Cardiac ventricle fibroblast (primary cell): ENCODE measurements around a stretch of chr1.

- RAMPAGE, long total RNA = no peak
Measured at GRCh38 chr1:94821632-94822308, 1.6 kb downstream of the SLC44A3 start.

GRCh38 chr1:94864585-94865326, 44.6 kb downstream of the SLC44A3 start:
- RAMPAGE, long total RNA = no peak

DNA sequence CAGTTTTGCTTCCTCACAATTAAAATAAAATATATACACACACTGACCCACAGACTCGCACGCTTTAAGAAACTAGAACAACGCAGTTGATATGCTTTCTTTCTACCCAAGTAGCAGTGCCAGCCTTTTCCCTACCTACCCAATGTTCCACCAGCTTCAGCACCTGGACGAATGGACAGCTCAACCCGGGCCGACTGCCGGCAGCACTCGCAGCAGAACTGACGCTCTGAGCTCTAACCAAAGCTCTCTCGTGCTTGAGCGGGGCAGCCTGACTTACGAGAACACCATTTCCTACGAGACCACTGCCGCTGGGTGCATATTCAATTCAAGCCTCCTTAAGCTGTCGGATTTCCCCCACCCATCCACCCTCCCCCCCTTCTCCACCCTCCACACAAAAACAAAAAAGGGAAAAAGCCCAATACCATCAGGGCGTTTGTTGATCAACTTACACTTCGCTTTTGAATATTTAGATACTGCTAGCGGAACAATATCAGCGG, 127.4 kb upstream of the DPYD start:
- RAMPAGE, long total RNA = no peak

GRCh38 chr1:99441635-99442159, 177.4 kb downstream of the PLPPR4 start:
- RAMPAGE, long total RNA = no peak

DNA sequence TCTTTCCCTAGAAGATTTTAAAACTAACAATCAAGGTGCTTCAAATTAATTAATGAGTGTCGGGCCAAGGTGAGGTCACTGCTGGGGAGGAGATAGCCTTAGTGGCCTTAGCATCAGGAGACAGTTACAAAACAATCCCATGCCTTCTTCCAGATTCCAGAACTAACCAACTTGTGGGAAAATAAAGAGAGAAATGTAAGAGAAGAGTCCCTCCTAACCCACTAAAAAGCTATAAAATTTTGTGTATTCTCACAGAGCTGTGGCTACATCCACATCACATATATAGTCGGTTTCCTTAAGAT, 83.0 kb upstream of the PALMD start:
- RAMPAGE, long total RNA = no peak

GRCh38 chr1:99650075-99650412, 4.1 kb downstream of the PALMD start:
- RAMPAGE, long total RNA = no peak

DNA sequence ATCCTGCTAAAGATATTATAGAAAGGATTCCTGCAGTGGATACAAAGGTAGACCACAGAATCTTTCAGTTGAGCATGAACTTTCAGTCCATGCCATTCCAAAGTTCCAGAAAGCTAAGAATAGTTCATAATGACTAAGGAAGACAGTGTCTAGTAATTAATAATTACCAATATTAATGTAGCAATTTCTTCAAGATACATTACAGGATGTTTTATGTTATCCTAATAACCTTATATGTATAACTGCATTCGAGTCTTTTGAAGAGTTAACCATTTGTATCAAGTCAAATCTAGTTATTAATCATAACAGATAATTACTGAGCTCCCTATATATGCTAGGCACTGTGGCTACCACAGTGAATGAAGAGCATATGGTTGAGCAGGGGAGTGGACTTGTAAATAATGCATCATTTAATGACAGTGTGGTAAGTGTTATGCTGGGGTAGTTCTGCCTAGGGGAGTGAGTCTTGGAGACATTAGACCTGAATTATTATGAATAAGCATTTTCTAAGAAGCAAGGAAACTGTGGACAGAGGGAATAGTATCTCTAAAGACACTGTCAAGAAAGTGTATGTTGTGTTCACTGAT, 17.5 kb upstream of the MFSD14A start:
- RAMPAGE, long total RNA = no peak

DNA sequence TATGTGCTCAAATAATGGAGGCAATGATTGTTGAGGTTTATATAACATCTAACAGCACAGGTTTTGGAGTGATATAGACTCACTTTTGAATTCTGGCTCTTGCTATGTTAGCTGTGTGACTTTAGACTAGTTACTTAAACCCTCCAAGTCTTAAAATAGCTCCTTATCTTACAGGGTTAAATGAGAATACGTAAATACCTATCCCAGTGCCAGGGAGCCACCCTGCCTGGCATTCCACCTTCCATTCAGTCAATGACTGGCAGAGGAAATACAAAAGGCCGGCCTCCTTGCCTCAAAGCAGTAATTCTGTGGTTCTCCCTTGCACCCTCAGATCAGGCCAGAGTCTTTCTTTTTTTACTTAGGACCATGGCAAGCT, 31.8 kb downstream of the DBT start:
- RAMPAGE, long total RNA = no peak

DNA sequence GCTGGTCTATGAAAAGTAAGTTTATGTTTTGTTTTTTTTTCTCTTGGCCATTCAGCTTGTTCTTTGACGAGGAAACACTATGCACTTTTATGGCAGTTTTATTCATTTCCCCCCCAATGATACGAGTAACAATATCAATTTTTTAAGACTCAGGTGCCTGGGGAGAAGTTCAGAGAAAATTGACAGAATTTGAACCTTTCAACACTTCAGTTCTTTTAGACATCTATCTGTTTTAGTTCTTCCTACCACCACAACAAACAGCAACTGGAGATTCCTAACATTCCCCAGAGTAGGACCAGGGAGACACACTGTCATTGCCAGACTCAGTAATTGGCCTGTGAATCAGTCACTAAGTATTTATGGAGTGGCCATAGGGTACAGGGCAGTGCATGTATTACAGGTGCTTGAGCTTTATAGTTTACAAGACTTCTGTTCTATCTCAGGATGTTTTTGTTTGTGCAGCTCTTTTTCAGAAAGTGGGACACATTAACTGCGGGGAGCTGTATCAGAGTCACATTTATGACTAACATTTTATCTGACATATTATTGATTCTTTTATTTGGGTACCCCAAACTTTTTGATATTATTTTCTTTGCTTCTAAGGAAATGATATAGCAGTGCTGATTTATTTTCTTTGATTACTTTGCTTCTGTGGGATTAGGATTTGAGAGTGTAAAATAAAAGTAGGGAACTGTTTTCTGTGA, 1.7 kb downstream of the CDC14A start:
- RAMPAGE, long total RNA = no peak

DNA sequence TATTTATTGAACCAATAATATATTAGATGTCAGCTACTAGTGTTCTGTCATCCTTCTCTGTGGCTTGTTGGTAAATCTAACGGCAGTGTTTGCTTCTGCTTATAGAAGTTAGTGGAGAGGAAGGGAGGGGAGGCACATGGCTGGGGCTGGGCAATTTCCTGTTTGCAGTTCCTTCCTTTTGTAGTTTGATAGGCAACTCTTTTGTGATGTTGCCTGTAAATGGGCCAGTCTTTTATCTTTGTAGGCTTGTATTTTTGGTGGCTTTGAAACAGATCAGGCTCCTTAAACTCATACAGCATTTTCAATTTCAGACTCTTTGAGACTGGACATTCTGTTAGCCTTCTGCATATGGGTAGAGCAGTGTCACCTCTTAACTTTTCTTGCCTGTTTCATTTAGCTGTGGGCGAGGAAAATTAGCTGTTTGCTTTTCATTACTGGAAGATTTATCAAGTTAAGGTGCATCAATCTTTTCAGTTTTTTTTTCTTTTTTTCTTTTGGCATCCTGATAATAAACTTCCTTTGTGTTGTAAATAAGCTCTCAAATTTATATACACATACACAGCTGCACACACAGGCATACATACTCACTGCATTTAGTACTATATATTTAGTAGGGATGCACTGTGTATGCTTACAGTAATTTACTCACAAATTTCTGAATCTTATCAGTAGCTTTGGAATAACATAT, 48.2 kb downstream of the CDC14A start:
- RAMPAGE, long total RNA = no peak

GRCh38 chr1:100412879-100413590, 60.7 kb downstream of the CDC14A start:
- RAMPAGE, long total RNA = no peak

DNA sequence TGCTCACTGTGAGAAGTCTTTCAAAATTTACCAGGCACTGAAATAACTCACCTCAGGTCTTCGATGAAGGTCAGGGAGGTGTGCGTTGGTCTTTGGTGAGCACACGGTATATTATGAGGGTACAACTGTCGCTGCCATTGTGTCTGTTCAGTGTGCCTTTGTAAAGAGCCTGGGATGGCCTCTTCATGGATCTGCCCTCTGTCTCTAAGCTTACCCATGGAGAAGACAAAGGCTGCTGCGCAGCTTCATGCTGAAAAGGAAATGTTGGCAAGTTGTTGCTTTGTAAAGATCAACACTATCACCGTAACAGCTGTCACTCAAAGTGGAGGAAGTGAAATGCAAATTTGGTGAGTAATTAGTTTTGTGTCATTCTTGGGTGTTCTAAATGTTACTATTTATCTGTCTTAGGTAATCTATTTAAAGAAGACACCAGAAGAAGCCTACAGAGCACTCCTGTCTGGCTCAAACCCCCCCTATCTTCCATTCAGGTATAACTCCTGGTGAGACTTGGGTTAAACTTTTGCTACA, 71.6 kb downstream of the CDC14A start:
- RAMPAGE, long total RNA = no peak

DNA sequence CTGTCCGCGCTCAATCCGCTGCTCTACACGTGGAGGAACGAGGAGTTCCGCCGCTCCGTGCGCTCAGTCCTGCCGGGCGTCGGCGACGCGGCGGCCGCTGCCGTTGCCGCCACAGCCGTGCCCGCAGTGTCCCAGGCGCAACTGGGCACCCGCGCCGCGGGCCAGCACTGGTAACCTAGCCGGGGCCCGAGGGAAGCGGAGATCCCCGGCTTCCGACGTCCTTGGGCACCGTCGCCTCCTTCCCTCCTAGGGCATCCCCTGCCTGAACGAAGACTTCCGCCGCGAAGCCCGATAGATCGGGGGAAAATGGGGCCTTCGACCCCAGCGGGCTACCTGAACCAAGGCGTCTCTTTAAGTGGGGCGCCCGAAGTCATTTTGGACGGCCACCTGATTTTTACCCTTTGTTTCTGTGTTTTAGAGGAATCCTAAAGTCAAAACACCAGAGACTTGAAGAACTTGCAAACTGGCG, 2.0 kb downstream of the GPR88 start:
- RAMPAGE, long total RNA = no peak

GRCh38 chr1:100708580-100708995, 11.0 kb upstream of the VCAM1 start:
- RAMPAGE, long total RNA = no peak

DNA sequence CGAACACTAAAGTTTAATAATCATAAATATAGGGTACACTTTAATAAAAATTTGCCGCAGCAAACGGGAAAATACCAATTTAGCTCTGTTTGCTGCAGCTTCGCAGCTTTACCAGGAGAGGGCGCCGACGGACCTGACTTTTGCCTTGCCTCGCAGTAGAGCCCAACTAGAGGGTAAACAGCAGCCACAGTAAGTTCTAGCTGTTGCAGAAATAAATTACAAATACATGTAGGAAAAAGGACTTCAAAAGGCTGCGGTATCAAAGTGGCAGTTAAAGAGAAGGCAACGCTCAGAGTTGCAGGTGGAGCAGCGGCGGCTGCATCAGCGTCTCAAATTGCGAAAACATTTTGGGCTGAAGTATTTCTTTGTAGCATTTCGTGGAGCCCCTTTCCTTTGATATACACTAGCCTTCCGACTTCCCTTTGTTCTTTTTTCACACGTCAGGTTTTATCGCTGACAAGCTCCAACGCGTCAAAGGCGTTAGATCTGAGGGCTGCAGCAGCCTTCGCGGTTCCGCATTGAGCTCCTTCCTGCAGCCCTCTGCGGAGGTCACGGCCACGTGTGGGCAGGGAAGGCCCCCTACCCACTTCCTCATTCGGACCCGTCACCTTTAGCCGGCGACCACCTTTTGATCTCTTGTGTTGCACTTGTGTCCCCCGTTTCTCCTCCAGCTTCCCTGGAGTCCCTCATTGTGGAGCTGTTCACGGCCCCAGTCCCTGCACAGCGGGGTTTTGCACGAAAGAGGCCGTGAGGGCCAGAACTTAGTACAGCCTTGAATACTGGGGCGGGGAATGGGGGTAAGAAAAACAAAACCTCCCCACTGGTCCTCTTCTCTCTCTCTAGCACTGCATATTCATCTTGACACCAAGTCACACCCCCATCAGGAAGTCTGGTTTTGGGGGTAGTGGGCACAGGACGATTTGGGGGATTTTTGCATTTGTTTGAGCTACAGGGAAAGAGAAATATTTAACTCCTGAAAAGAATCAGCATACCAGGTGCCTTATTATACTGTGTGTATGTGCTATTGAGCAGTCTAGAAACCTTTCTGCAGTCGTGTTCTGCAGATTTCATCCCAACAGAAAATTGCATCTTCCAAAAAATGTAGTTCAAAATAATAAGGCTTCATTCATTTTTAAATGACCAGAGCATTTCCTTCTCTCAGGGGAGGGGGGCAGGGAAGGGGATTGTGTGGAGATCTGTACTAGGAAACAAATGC, 72.9 kb downstream of the S1PR1 start:
- RAMPAGE, long total RNA = no peak

- RAMPAGE, long total RNA = no peak
Measured at GRCh38 chr1:101342839-101343213, 106.0 kb downstream of the S1PR1 start.

DNA sequence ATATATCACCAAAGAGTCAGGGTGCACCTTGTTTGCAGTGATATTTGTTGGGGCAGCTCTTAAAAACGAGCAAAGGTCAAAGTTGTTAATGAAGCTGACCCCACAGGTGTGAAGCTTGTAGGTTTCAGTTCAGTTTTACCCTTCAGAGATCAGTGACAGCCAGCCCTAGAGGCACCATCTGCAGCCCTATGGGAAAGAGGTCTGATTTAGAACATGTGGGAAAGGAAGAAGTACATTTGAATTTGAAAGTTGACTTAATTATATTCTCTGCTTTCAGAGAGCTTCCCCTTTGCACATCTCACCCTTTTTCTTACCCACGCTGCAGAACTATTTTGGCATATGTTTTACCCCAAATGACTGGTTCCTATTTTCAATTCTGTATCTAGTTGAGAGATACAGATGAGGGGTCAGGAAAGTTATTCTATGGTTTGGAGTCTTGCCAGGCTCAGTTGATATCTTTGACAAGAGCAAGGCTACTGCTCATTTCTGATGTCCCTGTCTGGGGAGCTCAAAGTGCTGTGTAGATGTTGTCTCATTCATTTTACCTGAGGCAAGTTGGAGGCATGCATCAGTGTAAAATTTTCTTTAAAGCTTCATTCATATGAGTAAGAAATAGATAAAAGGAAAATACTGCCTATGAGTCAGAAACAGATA, 171.0 kb downstream of the S1PR1 start:
- RAMPAGE, long total RNA = no peak

DNA sequence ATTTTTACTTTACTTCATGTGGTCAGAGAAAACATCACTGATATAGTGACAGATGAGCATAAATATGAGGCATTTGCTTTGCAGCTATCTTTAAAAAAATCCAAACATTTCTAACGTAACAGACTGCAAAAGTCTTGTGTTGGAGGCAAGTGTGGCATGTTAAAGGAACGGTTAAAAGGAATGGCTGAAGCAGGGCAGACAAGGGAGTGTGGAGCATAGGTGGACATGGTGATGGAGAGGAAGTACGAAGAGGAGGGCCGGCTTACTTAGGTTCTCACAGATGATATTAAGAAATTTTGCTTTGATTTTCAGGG, 263.4 kb upstream of the OLFM3 start:
- RAMPAGE, long total RNA = no peak

- RAMPAGE, long total RNA = no peak
Measured at GRCh38 chr1:103535985-103536424, 10.5 kb downstream of the RNPC3 start.

- RAMPAGE, long total RNA = no peak
Measured at GRCh38 chr1:106998249-106999062, 58.0 kb upstream of the PRMT6 start.